ENCODE measurements around a stretch of chr1.

- PRO-cap, 7 experiments: no peak in any of the 7 experiments
- RAMPAGE, long total RNA, 2 experiments: no peak in any of the 2 experiments
Observed at GRCh38 chr1:225415282-225415983, 12.4 kb downstream of the LBR start.

DNA sequence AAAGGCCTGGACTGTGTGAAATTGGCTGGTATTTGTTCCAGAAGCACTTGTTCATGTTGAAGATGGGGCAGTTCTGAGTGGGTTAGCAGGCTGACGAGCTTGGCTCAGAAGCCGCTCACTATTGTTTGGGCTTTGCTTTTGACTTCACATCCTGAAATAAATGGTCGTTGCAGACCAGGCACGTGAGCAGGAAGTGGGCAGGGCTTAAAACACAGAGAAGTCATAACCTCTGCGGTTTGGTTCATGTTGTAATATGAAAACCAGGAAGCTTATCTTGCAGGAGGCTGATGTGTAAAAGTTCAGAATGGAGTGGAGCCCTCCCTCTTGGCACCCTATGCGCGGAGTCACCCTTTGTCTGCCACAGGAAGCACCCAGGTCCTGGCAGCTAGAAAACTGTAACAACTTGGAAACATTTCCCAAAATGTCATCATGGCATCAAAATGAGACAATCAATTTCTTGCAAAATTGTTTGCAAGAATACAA lies 17.1 kb upstream of the LBR start:
- PRO-cap, 7 experiments: peak in 6 of 7 experiments; most common plus-strand start position 284 of the sequence (in 1); most common minus-strand start position 127 of the sequence (in 6)
- RAMPAGE, long total RNA, 2 experiments: no peak in any of the 2 experiments

DNA sequence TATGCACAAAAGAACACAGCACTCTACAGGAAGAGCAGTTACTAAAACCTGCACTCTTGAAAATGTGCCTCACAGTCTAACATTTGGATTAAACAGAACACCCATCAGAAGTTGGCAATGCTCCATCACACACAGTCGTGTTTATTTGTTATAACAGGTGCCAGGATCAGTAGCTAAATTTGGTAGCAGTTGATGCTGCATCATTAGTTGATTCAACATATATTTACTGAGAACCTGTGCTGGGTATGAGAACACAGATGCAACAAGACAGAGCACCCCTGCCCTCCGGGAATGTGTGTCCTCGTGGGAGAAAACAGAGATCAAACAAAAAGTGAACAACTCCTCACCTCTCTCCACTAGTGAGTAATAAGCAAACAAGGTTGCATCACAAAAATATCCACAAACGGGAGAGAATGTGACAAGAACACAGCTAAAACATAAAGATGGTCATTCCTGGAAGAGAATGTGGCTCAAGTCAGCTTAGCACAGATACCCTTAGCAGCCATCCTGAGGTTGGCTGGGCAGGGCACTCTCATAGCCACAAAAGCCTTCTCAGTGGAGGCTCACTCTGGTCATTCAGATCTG lies 26.3 kb upstream of the LBR start:
- PRO-cap, 7 experiments: no peak in any of the 7 experiments
- RAMPAGE, long total RNA, 2 experiments: no peak in any of the 2 experiments

- PRO-cap, 7 experiments: no peak in any of the 7 experiments
- RAMPAGE, long total RNA, 2 experiments: no peak in any of the 2 experiments
Observed at GRCh38 chr1:225463202-225464091, 35.6 kb upstream of the LBR start.

DNA sequence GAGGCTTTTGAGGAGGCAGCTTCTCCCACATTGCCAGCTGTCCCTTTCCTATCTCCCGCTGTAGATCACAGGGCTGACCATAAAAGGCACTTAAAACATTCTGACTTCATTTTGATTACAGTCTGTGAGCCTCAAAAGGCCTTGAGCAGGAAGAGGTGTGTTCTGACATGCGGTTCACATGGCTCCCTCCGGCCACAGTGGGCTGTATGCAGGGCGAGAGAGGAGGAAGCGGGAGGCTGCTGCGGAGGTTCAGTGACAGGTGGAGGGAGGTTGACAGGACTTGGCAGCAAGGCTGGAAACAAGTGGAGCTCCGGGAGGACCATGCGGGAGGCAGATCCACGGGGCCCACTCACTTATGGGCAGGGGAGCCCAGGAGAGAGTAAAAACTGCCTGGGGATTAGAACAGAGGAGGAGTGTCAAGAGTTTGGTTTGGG lies 50.1 kb upstream of the LBR start:
- PRO-cap, 7 experiments: no peak in any of the 7 experiments
- RAMPAGE, long total RNA, 2 experiments: no peak in any of the 2 experiments

- PRO-cap, 7 experiments: no peak in any of the 7 experiments
- RAMPAGE, long total RNA, 2 experiments: no peak in any of the 2 experiments
Observed at GRCh38 chr1:225514429-225514868, 86.6 kb upstream of the LBR start.

DNA sequence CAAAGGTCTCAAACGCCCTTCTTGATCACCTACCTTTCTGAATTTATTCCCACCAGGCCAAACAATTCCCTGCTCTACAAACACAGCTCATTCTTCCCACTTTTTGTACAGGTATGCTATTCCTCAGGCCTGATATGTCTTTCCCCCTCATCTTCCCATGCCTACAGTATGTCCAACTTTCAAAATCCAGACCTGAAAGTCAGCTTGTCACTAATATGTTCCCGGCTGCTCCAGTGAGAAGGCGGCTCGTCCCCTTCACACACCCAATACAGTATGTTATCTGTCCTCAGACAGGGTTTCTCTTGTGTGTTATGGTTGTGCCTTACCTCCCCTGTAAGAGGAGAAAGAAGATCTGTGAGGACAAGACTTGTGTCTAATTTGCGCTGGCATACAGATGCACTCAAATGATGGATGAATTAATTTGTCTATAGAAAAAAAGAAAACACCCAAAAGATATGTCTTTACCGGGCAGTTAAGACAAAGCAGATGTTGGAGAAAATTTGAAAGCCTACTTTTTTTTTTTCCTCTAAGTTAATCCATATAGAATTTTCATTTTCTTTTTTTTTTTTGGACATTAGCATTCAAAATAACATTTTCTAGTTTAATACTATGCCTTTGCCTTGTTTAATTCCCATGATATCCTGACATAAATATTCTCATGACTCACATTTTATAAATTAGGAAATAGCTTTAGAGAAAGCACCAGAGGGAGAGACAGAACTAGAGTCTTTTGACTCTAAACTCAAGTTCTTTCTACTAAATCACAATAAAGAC lies 105.1 kb downstream of the ENAH start:
- PRO-cap, 7 experiments: no peak in any of the 7 experiments
- RAMPAGE, long total RNA, 2 experiments: no peak in any of the 2 experiments

DNA sequence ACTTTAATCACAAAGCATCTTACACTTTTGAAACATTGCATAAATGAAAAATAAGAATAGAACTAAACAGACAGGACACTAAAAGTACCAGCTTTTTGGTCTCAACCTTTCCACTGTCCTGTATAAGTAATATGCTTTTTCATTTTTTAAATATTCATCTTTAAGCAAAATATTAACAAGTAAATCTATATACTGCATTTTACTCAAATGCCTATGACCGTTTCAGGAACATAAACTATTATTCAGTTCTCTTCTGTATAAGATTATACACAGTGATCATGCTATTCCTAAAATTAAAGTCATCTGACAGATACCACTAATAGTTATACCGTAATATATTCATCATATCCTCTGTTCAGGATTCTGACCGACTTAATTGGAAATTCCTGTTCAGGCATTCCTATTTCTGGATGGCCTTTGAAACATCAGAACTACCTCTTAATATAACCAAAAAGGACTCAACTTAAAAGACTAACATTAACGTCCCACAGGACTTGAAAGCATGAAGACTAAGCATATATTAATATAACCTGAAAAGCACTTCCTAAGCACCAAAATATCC lies 3.3 kb downstream of the ENAH start:
- PRO-cap, 7 experiments: no peak in any of the 7 experiments
- RAMPAGE, long total RNA, 2 experiments: no peak in any of the 2 experiments

GRCh38 chr1:225844059-225844960 lies 34.4 kb downstream of the EPHX1 start:
- PRO-cap, 7 experiments: no peak in any of the 7 experiments
- RAMPAGE, long total RNA, 2 experiments: no peak in any of the 2 experiments

- PRO-cap, 7 experiments: no peak in any of the 7 experiments
- RAMPAGE, long total RNA, 2 experiments: no peak in any of the 2 experiments
Observed at GRCh38 chr1:225880607-225880978, 1.6 kb downstream of the TMEM63A start.

DNA sequence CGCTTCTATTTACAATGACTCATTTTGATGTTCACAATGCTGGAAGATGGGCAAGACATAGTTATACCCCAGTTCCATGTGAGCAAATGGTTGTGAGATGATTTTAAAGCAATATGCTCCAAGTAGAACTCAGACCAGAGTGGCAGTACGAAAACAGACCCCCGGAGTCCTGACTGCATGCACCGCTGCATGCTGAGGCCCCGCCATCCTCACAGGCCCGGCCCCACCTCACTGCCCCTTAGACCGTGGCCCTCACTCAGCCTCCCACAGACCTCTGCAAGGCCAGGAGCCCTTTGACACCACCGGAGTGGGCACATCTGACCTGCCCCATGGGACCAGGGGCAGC lies 520 bp downstream of the LEFTY1 start:
- PRO-cap, 7 experiments: peak in 1 of 7 experiments; most common minus-strand start position 210 of the sequence (in 1)
- RAMPAGE, long total RNA, 2 experiments: no peak in any of the 2 experiments

GRCh38 chr1:225896792-225897676 lies 8.1 kb upstream of the LEFTY1 start:
- PRO-cap, 7 experiments: no peak in any of the 7 experiments
- RAMPAGE, long total RNA, 2 experiments: no peak in any of the 2 experiments

DNA sequence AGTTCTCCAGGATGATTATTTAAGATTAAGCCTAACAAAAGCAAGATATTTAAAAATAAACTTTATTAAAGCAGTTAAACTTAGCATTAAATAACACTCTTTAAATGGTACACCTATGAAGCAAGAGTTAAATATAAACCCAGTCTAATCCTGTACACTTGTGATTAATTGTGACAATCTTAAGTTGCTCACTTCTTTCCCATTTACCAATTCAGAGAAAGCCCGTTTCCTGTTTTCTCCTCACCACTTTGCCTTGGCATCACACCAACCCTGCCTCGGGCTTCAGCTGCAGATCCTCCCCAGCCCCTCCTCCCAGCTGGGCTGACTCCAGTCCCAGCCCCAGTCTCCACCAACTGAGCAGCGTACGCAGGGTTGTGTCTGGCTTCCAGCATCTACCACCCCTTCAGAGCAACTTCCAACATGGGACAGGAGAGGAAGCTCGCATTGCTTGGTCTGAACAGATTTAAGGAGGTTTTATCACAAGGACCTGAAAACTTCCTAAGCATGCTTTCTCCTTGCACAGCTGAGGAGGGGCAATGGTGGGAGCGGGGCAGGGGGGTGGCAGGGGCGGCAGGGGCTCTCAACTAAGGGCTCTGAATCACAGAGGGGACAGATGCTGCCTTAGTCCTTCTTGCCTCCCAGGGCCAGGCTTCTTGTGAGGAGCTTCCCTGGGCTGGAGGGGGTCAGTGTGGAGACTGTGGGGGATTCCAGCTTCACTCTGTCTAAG lies 4.1 kb downstream of the PYCR2 start:
- PRO-cap, 7 experiments: no peak in any of the 7 experiments
- RAMPAGE, long total RNA, 2 experiments: no peak in any of the 2 experiments

- PRO-cap, 7 experiments: no peak in any of the 7 experiments
- RAMPAGE, long total RNA, 2 experiments: no peak in any of the 2 experiments
Observed at GRCh38 chr1:225922560-225923049, 1.4 kb downstream of the PYCR2 start.

- PRO-cap, 7 experiments: no peak in any of the 7 experiments
- RAMPAGE, long total RNA, 2 experiments: no peak in any of the 2 experiments
Observed at GRCh38 chr1:226070732-226071140, 8.2 kb downstream of the H3-3A start.

- PRO-cap, 7 experiments: peak in 1 of 7 experiments; most common plus-strand start chr1:226209670 (in 1); most common minus-strand start chr1:226209481 (in 1)
- RAMPAGE, long total RNA, 2 experiments: no peak in any of the 2 experiments
Observed at GRCh38 chr1:226209198-226210045, 14.0 kb upstream of the MIXL1 start.

GRCh38 chr1:226223768-226224625 lies 533 bp downstream of the MIXL1 start:
- PRO-cap, 7 experiments: peak in 1 of 7 experiments; most common minus-strand start chr1:226223830 (in 1)
- RAMPAGE, long total RNA, 2 experiments: no peak in any of the 2 experiments

- PRO-cap, 7 experiments: peak in 2 of 7 experiments; most common plus-strand start chr1:226309874 (in 2); most common minus-strand start chr1:226309733 (in 2)
- RAMPAGE, long total RNA, 2 experiments: no peak in any of the 2 experiments
Observed at GRCh38 chr1:226309603-226310449, 862 bp upstream of the LIN9 start.

DNA sequence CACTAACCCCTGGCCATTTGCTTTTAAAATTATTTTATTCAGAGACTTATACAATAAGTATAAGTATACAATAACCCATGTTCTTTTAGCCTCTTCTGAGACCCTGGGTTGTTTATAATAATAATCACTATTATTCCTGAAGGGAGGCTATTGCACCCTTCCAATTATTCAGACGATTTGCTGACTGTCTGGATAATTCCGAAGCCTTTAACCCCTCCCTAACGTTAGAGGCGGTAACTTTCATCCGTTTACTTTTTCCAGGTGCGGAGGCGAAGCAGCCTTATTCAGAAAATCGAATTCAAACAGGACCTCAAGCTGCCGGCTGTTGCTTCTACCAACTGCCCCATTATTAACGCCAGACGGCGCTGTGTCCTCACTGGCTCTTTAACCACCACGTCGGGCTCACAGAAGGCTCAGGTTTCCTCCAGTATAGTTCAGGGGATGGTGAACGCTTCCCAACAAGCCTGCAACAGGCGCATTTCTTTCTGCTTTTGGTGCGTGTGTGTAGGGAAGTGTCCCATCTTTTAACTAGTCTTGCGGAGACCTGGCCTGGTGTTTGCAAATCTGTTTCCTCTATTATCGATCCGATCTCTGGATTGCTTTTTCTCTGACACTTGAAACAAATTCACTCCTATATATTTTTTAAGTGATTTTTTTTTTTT lies 923 bp upstream of the STUM start:
- PRO-cap, 7 experiments: peak in 3 of 7 experiments; most common plus-strand start position 416 of the sequence (in 1)
- RAMPAGE, long total RNA, 2 experiments: no peak in any of the 2 experiments

DNA sequence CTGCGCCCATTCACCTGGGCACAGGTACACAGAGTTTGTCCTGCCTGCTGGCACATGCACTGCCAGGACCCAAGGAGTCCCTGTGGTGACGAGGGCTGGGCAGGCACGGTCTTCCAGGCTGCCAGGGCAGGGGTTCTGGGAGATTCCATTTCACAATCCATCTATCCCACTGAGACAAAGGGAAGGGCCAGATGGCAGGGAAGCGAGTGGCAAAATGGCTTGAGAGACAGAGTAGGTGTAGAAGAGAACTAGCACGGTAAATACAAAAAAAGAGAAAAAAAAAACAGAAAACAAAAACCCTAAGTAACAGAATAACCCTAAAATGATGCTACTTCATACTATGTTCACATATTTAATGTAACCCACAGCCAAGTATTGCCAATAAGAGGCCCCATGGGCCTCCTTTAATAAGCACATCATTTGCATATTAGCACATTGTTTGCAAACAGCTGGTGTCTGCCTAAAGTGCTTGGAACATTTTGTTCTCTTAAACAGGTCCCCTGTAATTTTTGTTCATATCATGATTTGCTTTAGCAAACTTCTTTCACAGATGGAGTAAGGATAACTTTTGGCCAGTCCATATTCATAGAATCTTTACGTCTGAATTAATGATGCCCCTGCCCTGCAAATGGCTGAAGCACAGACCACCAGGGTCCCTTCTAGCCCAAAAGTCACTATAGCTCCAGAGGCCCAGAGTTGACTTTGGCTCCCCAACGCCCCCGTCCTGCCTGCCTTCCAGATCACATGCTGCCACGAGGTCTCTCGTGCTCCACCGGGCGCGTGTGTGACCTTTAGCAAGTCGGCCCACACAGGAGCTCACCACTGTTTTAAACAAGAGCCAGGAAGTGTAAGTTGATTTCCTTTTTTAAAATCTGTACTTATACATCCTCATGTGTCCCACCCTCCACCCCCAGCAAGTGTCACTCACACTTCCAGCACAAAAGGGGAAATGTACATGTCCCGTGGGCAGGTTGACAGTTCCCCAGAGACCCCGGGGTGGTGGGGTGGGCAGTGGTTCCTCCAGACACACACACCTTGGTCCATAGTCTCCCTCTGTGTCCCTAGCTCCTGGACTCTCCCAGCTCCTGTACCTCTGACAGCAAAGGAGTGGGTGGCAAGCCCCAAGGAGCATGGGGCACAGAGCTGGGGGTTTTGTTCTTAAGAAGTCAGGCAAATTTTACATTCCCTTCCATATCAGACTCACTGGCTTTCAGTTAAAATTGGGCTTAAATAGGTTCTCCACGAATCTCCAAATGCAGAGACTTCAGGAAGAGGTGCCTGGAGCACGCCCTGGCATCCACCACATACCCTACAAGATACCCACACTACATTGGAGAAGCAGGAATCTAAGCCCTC lies 84.2 kb downstream of the STUM start:
- PRO-cap, 7 experiments: no peak in any of the 7 experiments
- RAMPAGE, long total RNA, 2 experiments: no peak in any of the 2 experiments